GM06990 (cell line): ENCODE measurements around a stretch of chr14.

- RRBS, result 70% methylated on average over 3 of the region's 19 CpGs
Observed at GRCh38 chr14:93941364-93942209, 14.4 kb downstream of the FAM181A start.

GRCh38 chr14:93970852-93971517 is 5.4 kb downstream of the ASB2 start:
- RRBS, result no CpG with 5 or more reads among the region's 16 CpGs

DNA sequence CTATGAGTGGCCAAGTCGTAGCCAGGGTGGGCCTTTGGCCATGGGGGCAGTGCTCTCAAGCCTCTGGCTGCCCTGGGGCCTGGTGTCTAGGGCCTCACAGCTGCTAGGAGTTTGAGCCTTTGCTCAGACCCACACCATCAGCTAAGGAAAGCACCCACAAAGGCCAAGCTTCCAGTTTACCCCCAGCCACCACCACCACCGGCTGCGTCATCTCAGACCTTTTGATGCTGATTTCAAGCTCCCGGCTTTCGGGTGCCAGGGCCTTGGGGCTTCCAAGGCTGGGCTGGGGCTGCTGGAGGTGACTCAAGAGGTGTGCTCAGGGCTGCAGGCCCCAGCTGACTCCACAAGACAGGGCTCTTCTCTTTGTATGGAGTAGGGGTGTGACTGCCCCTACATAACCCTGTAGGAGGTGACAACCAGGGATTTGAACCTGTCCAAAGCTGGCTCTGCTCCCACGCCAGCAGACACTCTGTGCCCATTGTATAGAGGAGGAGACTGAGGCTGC is 3.6 kb downstream of the ASB2 start:
- RRBS, result no CpG with 5 or more reads among the region's 6 CpGs

- RRBS, result no CpG with 5 or more reads among the region's 6 CpGs
Observed at GRCh38 chr14:94031485-94031861, 5.3 kb downstream of the OTUB2 start.

DNA sequence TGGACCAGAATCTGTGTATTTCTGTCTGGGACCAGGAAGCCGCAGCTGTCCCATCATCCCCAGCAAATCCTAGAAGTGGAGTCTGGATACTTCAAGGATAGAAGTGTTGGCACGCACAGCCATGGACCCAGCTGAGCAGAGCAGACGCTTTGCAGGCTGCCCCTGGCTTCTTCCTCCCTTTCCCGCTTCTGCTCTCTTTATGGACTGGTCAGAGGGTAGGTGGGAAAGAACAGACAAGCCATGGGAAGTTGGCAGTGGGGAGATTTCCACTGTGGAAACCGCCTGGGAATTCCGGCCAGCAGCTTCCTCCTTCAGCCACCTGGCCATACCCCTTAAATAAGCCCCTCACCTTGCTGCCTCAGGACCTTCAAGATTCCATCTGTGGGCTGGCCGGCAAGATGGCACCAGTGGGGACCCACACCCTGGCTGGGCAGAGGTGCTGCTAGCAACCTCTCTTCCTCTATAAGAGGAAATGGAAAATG is 20.6 kb downstream of the OTUB2 start:
- RRBS, result no CpG with 5 or more reads among the region's 7 CpGs

- RRBS, result no CpG with 5 or more reads among the region's 8 CpGs
Observed at GRCh38 chr14:94054719-94055759, 26.0 kb downstream of the DDX24 start.

DNA sequence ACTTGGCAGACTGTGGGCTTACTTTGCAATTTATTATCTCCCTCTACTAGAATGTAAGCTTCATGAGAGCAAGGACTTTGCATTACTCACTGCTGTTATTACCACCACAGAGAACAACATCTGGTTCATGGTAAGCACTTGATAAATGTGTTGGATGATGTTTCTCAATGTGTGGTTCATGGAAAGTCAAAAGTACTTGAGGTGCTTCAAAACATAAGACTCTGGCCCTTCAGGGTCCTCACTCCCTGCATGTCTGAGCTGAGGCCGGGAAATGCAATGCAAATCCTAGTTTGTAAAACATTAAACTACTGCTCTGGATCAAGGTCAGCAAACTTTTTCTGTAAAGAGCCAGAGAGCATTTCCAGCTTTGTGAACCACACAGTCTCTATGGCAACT is 22.5 kb downstream of the DDX24 start:
- RRBS, result no CpG with 5 or more reads among the region's 1 CpG

- RRBS, result no CpG with 5 or more reads among the region's 6 CpGs
Observed at GRCh38 chr14:94113428-94113782, 16.0 kb downstream of the IFI27L2 start.

DNA sequence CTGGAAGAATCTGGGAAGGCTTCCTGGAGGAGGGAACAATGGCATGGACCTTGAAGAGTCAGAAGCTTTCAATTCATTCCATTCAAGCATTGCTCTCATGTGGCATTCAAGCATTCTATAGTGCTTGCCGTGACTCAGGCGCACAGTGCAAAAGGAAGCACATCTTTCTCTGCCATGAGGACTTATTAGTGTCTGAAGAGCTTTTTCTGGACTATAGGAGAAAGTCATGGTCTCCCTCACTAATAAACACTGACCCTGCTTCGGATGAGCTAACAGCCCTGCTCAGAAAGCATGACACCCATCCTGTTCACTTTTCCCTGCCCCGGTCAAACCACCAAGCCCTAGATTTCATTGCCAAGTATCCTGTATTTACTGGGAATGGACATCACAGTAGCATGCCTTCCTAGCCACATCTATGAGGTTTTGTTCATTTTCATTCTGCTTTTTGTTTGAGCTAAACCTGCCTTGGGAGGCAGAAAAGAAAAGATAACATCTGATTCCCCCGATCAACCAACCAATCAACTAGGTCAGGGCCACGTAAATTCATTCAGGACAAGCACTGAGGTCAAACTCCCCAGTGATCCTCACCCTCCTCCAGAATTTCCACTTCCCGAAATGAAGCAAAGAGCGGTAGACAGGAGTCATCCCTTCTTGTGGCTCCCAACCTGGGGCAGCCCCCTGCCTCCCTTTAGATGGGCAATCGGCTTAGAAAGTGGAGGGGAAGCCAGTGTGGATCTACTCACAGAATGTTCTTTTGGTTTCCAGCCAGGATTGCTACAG is 15.1 kb downstream of the IFI27L2 start:
- RRBS, result no CpG with 5 or more reads among the region's 9 CpGs

DNA sequence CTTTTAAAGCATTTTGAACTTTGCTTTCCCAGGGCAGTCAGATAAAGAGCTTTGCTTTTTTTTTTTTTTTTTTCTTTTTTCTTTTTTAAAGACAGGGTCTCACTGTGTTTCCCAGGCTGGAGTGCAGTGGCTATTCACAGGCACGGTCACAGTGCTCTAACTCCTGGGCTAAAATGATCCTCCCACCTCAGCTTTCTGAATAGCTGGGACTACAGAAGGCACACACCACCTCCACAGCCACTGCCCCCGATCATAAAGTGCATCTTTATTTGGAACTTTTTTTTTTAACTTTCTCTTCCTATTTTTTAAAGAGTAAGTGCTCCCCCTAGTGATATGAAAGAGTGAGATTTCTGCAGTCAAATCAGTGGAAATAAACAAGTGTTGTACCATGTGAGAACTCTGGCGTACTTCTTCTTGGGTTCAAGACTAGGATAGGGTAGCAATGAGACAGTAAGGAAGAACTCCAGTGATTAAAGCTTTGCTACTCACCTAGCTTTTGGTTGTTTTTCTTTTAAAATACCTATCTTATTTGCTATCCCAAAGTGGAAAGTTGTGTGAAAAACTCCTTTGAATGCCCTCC is 6.5 kb downstream of the PPP4R4 start:
- RRBS, result no CpG with 5 or more reads among the region's 3 CpGs

- RRBS, result no CpG with 5 or more reads among the region's 5 CpGs
Observed at GRCh38 chr14:94290757-94291103, 2.3 kb downstream of the SERPINA10 start.

GRCh38 chr14:94322496-94323098 is 539 bp downstream of the SERPINA6 start:
- RRBS, result no CpG with 5 or more reads among the region's 9 CpGs

- RRBS, result no CpG with 5 or more reads among the region's 11 CpGs
Observed at GRCh38 chr14:94393805-94394384, 5.5 kb upstream of the SERPINA1 start.

GRCh38 chr14:94394612-94395370 is 6.4 kb upstream of the SERPINA1 start:
- RRBS, result no CpG with 5 or more reads among the region's 11 CpGs

DNA sequence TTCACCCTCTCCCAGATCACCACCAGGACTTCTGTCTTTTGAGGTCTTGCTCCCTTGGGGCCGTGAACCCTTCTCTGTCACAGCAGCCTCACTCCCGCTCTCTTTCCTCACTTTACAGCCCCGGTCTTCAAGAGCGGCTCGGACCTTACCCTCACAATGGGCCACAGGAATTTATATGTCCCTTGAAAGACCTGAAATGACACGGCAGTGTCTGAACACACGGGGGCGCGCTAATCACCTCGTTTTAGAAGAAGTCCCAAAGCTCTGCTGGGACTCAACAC is 29.2 kb downstream of the SERPINA11 start:
- RRBS, result no CpG with 5 or more reads among the region's 10 CpGs

DNA sequence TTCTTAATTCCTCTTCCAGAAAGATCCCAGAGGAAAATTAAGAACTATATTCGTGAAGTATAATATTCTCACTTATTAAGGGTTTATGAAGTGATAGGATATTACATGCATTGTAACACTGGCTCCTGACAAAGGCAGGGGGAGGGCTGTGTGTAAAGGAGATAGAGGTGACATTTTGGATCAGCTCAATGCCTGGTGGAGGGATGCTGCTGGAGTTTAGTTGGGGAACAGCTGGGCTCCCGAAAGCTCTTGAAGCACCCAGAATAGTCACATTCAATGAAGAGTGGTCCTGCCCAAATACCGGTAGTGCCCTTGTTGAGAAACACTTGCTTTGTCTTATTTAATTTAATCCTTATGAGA is 748 bp downstream of the SERPINA11 start:
- RRBS, result no CpG with 5 or more reads among the region's 3 CpGs

- RRBS, result no CpG with 5 or more reads among the region's 7 CpGs
Observed at GRCh38 chr14:94572835-94573352, 8.3 kb upstream of the SERPINA5 start.

DNA sequence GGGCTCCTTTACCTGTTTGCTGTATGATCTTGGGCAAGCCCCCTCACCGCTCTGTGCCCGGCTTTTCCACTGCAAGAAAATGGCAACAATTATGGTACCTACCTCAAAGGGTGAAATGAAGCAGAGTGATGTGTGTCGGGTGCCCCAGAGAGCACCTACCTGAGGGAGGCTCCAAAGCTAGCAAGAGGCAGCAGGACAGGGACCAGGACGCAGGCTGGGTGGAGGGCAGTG is 1.9 kb downstream of the SERPINA3 start:
- RRBS, result no CpG with 5 or more reads among the region's 4 CpGs

GRCh38 chr14:95103068-95103628 is 54.2 kb downstream of the DICER1 start:
- RRBS, result no CpG with 5 or more reads among the region's 11 CpGs

- RRBS, result no CpG with 5 or more reads among the region's 7 CpGs
Observed at GRCh38 chr14:95103715-95104252, 53.5 kb downstream of the DICER1 start.